ENCODE results near the gene CD27.

- PRO-cap = no peak
Observed at GRCh38 chr12:6337889-6338914, 3.7 kb downstream of the TNFRSF1A start.

GRCh38 chr12:6444377-6445598 lies at the start of gene CD27:
Gene CD27 (plus strand): TSS chr12:6444955.
- PRO-cap = no peak

DNA sequence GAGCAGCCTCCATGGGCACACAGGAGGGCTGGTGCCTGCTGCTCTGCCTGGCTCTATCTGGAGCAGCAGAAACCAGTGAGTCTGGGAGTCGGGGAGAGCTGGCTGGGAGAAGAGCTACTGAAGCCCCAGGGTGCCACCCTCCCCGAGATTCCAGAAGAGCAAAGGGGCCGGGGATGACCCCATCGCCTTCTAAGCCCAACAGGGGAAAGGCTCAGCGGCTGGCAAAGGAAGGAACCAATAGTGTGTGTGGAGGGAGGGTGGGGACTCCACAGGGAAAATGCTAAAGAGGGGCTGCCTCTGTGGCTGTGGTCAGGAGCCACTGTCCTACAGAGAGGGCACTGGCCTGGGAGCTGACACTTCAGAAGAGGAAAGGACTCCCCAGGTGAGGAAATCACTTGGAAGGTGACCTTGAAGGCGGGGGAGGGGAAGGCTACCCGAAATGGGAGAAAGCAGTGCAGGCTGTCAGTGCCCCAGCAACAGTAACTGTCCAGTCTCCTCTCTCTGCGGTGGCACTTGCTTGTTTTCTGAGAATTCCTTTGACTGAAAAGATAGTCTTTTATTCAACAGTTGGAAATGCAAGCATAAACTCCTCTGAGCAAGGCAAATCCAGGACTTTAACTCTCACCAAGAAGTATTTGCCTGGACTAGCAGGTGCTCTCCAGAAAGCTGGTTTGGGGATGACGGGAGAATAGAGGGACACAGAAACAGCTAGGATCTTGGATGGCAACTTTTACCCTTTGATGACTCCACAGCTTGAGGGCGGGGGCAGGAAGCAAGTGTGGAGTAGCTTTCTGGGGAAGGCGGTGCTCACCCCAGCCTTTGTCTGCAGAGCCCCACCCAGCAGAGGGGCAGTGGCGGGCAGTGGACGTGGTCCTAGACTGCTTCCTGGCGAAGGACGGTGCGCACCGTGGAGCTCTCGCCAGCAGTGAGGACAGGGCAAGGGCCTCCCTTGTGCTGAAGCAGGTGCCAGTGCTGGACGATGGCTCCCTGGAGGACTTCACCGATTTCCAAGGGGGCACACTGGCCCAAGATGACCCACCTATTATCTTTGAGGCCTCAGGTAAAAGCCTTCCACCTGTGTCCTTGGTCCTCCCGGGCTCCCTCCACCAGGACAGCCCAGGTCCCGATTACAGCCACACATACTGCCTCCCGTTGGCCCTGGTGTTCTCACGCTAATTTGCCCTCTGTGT lies 791 bp downstream of the TAPBPL start:
- PRO-cap = no peak

GRCh38 chr12:6478449-6478806 lies 8.0 kb upstream of the VAMP1 start:
- PRO-cap = no peak

DNA sequence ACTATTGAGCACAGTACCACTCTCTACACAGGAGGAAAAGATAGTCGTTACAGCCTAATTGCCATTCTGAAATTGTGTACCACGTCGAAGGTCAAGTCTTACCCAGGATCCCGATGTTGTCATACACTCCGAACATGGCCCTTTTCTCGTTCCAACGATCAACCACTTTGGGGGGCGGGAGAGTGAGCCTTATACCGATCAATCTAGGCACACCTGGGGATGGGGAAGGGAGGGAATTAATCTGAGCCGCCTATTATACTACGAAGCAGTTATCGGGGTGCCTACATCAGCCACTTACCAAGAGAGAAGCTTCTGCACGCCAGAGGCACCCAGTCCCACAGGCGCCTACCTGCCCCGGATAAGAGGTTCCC lies 317 bp downstream of the MRPL51 start:
- PRO-cap = no peak

GRCh38 chr12:6510121-6510753 lies 16.3 kb downstream of the NCAPD2 start:
- PRO-cap = no peak

DNA sequence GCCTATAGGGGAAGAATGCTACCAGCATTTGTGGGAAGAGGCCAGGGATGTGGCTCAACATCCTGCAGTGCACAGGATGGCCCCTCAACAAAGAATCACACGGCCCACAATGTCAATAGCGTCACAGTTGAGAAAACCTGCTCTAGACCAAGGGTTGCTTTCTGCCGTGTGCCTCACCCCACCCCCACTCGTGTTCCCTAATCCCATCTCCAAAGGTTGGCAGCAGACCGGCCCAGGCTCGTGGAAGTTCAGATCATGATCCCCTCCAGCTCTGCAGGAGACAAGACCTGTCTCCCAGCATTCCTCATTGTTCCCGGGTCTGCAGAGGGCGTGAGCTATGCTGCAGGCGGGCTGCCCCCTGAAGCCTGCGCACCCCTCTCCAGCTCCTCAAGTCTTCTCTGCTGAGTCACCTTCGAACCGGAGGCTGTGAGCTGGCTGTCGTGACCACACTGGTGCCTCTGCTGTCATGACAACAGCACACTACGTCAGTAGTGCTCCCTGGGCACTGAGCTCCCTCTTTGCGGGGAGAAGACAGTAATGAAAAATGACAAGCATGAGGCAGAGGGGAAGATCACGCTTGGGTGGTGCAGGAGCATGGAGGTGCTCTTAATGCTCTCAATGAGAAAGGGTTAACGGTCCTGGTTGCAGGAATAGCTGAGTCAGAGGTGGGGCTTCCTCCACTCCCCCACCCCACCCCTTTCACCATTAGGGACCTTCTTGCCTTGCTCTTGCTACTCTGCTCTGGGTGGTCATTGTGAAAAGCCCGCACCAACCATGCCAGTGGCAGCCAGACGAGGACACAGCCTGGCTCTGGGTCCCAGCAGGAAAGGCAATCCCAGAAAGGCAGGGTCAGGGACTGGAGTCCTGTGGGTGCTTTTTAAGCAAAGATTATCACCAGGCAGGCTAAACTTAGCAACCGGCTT lies 1.8 kb upstream of the GAPDH start:
- PRO-cap = unidirectional peak, minus-strand start at position 400 of the sequence

DNA sequence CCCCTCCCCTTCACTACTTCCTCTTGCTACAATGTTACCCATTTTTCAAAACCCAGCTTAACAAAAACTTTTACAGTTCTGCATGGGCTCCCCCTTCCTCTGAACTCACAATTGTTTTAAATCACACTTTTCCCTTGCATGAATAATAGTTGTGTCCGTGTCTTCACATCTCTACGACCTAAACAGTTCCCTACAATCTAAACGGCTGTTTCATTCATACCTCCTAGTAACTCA lies 705 bp downstream of the NOP2 start:
- PRO-cap = no peak

DNA sequence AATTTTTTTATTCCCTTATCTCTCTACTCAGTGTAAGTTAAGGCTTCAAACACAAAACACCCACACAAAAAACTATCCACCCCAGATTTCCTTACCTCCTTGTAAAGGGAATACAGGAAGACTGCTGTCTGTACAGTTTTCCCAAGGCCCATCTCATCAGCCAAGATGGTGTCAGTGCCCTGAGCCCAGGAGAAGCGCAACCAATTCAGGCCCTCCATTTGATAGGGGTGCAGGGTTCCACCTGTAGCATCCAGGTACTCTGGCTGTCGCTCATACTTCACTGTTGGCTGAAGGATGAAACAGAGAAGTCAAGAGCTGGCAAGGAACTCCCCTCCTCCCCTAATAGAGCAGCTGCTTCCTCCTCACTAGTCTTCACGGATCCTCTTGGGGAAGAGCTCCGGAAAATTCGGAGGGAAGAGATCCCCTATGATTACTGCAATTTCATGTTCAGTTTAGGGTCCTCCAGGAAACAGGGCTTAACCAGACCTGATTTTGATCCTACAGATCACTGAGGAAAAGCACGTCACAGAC lies 12.8 kb downstream of the CHD4 start:
- PRO-cap = no peak

- PRO-cap = no peak
Observed at GRCh38 chr12:6631897-6632746, 3.6 kb downstream of the LPAR5 start.

DNA sequence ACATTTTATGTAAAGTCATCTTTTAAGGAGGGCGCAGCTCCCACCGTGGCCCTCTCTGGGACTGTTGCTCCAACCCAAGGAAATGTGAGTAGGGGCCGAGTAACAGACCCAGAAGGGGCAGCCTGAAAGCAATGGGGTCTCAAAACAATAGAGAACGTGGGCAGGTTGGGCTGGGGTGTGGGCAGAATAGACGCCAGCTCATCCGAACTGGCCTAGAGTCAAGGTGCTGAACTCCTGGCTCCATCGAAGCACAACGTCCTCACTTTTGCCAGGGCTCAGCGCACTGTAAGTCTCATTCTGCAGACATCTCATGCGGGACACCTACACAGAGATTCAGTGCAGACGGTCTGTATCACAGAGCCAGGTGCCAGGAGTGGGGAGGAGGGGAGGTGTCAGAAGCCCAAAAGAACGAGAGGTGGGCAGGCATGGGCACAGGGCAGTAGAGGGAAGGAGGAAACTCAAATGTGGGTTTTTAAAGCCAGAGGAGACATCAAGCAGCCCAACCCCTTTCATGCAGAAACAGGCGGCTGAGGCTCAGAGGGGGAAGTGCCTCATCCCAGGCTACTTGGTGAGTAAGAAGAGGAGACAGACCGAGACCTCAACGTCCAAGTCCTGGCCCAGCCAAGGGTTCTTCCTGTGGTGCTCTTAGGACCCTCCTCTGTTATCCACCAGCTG lies 2.5 kb upstream of the LPAR5 start:
- PRO-cap = no peak

GRCh38 chr12:6638828-6640008 lies 3.5 kb upstream of the LPAR5 start:
- PRO-cap = no peak

DNA sequence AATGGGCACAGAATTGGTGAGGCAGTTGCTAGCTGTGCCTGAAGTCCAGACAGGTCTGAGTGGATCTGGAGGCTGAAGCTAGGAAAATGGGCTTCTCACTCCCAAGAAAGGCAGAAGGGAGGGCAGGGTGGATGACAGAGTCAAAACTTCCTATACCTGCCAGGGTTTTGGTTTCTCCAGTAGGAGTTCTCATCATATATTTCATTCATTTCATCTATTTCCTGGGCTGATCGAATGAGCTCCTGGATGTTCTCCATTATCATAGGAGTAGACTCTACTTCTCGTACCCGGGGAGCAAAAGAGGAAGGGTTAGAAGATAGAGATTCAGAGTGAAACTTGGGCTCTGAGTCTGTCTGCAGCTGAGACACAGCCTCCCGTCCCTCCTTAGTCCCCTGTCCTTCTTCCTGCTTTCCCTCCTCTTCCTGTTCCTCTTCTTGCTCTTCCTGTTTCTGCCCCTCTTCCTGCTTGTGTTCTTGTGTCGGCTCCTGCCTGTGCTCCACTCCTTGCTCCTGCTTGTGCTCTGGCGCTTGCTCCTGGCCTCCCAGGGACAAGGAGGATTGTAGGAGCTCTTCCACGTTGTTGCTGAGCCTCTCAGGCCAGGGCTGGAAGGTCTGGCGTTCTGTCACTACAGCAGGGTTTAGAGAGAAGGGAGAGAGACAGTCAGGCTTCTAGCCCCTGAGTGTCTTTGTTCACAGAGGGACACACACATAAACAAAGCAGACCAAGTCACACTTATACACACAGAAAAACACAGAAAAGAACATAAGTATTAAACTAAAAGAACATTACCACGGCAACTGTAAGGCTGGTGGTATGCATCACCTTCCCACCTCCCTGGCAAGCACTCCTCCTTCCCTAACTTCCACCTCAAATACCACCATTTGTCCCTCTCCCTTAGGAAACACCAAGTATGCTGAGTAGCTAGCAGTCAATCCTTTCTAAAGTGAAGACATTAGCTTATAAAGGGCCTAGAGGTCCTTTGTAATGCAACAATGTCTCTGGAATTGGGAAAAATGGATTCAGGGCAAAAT lies 2.9 kb downstream of the ACRBP start:
- PRO-cap = no peak

- PRO-cap = no peak
Observed at GRCh38 chr12:6652516-6653512, 5.6 kb upstream of the ACRBP start.

GRCh38 chr12:6771071-6771993 lies 988 bp upstream of the LAG3 start:
- PRO-cap = no peak

- PRO-cap = no peak
Observed at GRCh38 chr12:6786439-6787337, 2.6 kb upstream of the CD4 start.

- PRO-cap = no peak
Observed at GRCh38 chr12:6827371-6827928, 757 bp upstream of the P3H3 start.

DNA sequence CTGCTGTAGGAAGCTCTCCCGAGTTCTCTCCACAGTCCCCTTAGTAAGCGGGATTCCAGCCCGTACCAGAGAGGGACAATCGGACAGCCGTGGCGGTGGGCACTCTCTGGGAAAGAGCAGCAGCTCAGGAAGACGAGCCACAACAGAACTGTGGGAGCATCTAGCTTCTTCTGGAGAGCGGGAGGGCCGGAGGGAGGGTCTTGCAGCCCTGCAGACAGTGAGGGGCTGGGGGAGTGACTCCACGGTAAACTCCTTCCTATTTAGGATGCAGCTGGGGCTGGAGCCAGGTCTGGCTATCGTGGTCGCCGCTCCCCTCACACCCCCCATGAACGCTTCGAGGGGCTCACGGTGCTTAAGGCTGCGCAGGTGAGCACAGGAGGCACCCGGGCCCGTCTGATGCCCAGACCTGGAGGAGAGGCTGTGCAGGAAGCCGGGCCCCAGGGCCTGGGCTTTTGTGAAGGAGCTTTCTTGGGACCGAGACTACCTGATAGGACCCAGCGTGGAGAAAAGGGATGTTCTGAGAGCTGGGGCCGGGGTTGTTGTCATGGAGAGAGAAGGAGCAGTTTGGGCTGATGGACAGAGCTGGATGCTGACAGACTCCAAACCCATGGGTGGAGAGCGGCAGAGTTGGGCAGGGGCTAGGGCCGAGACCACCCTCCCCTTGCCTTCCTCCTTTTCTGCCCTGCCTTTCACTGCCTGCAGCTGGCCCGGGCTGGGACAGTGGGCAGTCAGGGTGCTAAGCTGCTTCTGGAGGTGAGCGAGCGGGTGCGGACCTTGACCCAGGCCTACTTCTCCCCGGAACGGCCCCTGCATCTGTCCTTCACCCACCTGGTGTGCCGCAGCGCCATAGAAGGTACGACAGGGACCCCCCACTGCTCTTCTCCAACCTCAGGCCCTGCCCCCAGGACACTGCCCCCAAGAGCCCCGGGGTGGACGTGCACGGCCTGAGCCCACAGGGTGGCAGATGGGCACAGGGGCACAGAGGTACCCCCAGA lies 3.7 kb upstream of the GNB3 start:
- PRO-cap = no peak

DNA sequence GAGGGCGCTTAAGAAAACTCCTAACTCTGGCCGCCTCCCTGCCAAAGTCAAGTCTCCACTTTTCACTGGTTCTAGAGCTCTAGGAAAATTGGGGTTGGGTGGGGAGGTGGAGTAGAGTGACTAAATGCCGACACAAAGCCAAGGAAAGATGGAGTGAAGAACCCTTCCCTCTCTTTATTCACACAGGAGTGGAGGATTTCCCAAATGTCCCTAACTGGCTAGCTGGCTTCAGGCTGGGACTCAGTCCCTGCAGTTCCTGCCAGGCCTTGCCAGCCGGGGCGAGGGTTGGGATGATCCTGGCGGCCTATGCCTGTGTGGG lies 686 bp upstream of the TPI1 start:
- PRO-cap = no peak

DNA sequence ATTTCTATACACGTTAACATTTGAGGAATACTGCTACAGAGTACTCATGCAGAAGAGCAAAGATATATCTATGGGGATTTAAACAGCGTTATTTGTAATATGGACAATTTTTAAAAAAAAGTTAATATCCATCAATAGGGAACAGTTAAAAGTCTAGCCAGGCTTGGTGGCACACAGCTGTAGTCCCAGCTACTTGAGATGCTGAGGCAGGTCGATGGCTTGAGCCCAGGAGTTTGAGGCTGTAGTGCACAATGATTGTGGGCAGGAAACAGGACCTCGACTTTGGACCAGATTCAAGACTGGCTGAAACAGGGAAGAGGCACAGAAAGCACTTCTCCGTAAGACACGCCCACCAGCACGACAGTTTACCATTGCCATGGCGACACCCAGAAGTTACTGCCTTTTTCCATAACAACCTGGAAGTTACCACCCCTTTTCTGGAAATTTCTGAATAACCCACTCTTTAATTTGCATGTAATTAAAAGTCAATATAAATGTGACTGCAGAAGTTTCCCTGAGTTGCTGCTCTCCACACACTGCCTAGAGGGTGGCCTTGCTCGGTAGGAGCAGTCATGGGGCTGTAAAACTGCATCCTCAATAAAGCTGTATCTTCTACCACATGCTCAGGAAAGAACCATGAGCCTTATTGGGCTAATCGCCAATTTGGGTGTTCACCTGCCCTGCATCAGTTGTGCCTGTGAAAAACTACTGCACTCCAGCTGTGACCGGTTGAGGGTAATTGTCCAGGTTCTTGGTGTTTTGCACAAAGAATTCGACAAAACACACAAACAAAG lies 4.7 kb upstream of the LRRC23 start:
- PRO-cap = no peak

All from mesenteric fat pad (tissue), 1 donor.